Bronchus fibroblast of lung (primary cell): ENCODE measurements around a stretch of chr16.

DNA sequence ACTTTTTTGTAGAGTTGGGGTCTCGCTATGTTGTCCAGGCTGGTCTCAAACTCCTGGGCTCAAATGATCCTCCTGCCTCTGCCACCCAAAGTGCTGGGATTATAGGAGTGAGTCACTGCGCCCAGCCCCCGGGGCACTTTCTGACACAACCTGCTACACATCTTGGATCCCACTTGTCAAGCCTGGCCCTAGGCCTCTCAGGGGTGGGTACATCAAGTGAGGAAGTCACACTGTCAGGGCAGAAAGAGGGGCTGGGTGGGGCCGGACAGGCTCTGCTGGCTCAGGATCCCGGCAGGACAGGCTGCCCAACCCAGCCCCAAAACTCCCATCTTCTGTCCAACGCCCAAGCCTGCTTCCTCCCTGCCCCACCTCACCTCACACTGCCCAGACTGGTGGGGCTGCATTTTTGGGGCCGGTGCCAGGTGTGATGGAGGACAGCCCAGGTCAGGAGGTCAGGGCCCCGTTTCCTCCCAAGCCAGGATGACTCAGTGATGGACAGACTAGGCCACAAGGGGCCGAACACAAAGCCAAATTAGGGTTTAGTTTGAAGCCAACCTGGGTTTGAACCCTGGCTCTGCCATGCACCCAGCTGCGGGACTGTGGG lies 8.7 kb upstream of the PPL start:
- RAMPAGE, long total RNA, result no peak

- RAMPAGE, long total RNA, result no peak
These were observed 23.8 kb downstream of the SEC14L5 start for GRCh38 chr16:4981798-4982472.

GRCh38 chr16:5024782-5025459 lies 8.8 kb downstream of the NAGPA start:
- RAMPAGE, long total RNA, result no peak

GRCh38 chr16:5065268-5065781 lies 431 bp downstream of the C16orf89 start:
- RAMPAGE, long total RNA, result no peak

DNA sequence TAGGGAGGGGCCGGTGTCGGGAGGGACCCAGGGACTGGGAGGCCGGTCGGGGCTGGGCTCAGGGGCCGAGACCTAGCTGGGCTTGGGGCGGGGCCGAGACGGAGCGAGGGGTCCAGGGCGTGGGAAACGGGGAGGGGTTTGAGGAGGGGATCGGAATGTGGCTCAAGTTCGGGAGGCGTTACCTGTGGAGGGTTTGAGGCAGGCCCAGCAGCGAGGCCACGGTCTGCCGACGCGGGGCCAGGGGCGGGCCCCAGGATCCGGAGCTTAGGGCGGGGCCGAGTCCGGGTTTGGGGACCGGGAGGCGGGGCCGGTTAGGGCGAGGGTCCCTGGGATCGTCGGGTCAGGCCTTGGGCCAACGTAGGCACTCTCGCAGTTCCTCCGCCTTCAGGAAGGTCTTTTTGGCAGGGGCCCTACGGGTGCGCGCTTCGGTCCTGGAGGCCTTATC lies 839 bp upstream of the EEF2KMT start:
- RAMPAGE, long total RNA, result no peak

DNA sequence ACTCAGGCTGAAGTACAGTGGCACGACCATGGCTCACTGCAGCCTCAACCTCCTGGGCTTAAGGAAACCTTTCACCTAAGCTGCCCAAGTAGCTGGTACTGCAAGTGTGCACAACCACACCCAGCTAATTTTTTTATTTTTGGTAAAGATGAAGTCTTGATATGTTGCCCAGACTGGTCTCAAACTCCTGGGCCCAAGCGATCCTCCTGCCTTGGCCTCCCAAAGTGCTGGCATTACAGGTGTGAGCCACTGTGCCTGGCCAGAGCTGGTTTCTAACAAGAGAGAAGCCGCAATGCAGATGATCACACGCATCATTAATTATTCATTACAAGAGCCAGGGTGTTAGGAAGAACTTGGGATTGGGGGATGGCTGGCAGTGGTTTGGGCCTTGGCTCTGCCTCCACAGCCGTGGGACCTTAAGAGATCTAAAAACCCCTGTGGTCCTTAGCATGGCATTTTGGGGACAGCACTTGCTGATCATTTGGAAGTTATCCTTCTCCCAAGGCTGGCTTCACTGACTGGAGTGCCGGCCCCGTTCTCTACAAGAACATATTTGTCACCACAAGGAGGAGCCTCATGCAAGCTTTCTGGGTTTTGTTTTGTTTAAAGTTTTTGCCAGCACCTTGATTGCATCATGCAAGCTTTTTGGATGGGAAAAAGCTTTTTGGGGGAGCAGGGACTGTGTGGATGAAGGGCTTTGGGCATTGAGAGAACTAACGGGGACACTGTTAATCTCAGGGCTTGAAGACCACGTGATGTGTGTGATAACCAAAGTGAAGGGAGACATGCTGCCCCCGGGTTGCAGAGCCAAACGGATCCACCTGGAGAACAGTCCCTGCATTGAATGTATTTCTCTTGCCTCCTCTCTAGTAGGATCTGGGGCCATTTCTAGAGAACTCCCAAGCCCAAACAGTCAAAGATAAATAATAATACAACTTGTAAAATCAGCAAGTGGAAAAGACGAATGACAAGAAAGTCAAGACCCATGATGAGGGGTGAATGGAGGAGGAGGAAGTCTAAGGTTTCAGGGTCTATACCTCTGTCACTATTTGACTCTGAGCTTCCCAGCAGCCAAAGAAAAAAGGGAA lies 17.5 kb downstream of the TMEM114 start:
- RAMPAGE, long total RNA, result no peak

DNA sequence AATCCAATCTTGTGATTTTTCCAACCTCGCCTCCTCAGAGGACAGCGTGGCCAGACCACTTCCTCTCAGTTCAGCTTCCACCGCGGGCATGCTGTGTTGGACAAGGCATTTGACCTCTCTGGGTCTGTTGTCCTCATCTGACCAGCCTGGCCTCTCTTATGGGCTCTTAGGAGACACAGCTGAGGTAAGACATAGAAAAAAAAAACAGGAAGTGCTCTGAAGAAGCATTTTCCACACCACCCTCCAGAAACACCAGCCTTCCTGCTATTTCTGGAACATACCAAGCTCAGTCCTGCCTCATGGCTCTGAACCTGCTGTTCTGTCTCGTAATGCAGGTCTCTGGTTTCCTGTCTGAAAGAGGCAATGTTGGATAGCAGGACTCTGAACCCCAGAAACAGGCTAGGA lies 8.2 kb downstream of the TMEM114 start:
- RAMPAGE, long total RNA, result no peak

DNA sequence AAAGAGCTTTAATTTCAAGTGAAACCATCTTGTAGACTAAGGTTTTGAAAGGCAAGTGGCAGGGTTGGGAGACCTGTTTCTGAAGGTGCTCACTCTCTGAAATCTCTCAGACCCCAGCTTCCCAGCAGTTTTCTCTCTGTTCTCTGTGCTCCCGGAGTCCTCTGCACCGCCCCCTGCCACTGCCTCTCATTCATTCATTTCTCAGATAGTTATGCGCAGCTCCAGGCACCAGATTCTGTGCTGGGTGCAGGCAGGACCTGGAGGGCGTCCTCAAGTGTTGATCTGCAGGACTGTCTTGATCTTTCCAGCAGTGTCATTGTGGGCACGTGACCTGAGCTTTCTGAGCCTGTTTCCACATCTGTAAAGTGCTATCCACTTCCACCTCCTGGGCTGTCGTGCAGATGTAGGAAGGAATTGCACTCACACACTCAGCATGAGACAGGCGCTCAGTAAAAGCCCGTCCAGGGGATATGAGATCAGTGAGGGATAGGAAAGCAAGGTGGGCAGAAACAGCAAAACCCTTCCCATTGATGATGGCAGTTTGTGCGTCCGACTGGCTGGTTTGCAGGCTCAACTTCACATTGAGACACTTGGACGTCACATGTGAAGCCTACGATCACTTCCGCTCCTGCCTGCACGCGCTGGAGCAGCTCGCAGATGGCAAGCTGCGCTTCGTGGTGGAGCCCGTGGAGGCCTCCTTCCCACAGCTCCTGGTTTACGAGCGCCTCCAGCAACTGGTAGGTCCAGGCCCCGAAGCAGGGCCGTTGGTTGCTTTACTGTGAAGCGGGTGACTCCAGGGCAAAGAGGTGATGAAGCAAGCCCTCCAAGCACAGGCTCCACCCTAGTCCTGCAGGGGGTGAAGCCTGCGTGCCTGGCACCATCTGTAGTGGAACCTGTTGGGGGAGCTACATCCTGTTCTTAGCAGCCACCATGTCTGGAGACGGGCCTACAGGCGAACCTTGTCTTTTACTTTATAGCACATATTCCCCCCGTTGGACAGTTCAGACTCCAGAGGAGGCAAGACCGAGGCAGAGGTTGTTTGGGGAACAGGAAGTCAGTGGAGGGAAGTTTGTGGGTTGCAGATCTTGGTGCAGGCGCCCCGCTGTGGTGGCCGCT lies 22.8 kb downstream of the METTL22 start:
- RAMPAGE, long total RNA, result no peak

DNA sequence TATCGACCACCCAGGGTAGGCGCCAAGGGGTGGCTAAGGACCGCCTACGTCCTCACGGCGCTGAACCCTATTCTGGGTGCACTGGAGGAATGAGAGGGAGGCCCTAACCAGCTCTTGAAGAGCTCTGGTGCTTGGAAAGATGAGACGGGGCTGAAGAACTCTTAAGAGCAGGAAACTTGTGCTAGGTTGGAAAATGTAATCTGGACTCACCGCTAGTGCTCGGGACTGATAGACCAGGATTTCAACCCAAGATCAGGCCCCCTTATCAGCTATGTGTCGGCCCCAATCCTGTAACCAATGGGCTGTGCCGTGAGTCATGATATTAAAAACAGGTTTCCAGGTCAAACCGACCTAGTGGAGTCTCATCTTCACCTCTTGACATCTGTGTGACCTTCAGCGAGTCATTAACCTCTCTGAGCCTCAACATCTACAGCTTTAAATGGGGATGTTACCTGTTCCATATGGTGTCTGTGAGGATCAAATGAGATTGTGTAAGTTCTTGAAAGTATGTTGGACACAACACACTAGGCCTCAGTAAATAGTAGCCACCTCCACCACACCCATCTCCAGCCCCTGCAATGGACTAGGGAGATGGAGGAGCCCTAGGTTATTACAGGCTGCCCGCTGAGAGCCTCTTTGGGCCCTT lies 496 bp downstream of the PMM2 start:
- RAMPAGE, long total RNA, result no peak

DNA sequence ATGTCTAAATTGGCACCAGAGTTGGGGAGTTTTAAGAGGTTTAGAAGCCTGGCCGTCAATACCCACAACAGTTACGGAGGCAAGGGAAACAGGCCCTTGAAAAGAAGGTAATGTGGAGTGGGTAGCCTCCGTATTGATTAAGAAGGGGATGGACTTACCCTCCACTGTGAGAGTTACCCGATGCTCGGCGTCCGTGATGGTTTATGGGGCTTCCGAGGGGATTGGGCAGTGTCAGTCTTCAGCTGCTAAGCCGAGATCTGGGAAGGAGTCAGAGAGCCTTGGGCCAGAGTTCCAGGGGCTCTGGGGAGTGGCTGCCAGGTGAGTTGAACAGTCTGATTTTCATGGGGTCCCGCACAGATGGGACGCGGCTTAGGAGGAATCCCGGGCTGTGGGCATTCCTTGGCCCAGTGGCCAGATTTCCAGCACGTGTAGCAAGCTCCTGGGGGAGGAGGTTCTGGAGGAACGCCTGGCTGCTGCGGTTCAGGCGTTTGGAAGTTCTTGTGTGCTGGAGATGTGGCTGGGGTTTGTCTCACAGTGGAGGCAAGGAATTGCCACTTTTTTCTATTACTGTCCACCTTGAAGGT lies 32.7 kb downstream of the CARHSP1 start:
- RAMPAGE, long total RNA, result no peak

DNA sequence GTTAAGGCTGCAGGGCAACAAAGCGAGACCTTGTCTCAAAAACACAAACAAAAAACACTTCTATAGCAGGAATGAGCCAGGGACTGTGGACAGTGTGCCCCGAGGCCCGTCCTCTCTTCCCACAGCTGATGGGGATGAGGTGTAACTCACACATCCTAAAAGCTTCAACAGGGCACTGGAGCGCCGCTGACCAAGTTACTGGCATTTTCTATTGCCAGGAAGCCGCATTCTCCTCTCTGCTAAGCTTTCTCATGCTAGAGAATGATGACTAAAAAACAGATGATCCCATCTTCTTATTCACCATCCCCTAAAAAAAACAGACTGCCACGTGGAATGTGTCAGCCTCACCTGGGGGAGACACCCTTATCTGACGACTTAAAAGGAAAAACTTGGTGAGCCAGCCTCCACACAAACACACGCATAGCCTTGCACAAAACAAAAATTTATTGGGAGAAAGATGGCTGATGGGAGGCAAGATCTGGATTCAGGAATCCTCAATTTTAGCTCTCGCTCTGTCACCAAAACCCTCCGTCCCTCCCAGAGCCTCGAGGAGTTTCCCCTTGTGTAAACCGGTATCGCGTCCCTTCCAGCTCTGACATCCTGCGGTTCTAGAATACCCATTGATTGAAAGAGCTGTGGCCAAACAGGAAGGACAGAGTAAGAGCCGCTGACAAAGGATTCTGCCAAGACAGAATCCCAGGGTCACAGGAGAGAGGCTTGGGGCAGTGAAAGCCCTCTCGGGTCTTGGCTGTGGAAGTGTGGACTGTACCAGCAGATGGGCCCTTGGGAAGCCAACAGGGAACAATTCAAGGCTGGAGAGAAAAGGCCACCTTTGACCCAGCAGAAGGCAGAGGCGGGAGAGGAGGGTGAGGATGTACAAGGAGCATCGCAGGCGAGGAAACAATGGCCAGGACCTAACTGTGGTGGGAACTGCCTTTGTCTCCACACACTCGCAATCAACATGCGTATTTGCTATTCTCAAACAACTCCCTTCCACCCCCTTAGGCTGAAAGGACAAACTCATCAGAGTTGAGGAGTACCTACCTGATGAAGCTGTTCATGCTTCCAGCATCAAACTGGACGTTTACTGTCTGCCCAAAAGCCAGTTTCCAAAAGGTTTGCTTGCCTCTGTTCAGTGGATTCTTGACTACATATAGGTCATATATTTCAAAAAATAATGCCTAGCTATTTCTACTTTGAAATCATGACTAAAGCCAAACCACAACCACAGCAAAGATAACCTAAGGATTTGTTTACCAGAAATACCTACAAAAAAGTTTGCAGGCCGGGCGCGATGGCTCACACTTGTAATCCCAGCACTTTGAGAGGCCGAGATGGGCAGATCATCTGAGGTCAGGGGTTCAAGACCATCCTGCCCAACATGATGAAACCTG lies 15.8 kb downstream of the CARHSP1 start:
- RAMPAGE, long total RNA, result no peak

DNA sequence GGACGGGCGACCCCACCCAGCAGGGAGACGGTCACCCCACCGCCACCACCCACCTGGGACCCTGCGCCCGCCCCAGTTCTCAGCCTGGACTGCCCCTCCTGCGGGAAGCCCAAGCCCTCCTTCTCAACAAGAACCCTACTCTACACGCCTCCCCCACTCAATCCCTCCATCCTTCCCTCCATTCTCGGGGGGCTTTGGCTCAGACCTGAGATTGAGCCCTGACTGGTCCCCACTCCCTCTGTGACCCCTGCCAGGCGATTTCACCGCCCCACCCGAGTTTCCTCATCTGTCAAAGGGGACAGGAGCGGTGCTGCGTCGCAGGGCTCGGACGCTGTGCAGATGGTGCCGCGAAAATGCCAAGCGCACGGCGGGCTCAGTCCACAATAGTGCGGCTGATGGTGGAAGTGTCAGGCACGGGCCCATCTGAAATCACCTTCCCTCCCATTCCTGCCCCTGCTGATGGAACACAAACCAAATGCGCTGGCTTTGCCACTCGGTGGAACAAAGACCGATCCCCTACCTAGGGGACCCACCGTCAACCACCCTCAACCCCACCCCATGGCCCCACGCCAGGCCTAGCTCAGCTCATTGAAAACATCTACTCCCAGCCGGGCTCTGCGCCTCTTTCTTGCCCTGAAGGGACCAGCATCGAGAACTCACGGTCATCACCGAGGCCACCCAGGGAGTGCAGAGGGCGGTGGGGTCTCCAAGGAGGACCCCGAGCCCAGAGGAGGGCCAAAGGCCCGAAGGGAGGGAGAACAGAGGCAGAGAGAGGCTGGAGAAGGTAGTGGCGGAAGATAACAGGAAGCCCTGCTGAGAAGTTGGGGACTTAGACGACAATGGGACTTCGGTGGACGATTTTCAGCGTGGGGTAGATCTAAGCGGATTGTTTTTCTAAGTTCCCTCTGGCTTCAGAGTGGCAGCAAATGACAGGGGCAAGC lies 1.5 kb downstream of the CARHSP1 start:
- RAMPAGE, long total RNA, result no peak

- RAMPAGE, long total RNA, result no peak
These were observed 11.8 kb downstream of the USP7 start for GRCh38 chr16:8951892-8952267.

DNA sequence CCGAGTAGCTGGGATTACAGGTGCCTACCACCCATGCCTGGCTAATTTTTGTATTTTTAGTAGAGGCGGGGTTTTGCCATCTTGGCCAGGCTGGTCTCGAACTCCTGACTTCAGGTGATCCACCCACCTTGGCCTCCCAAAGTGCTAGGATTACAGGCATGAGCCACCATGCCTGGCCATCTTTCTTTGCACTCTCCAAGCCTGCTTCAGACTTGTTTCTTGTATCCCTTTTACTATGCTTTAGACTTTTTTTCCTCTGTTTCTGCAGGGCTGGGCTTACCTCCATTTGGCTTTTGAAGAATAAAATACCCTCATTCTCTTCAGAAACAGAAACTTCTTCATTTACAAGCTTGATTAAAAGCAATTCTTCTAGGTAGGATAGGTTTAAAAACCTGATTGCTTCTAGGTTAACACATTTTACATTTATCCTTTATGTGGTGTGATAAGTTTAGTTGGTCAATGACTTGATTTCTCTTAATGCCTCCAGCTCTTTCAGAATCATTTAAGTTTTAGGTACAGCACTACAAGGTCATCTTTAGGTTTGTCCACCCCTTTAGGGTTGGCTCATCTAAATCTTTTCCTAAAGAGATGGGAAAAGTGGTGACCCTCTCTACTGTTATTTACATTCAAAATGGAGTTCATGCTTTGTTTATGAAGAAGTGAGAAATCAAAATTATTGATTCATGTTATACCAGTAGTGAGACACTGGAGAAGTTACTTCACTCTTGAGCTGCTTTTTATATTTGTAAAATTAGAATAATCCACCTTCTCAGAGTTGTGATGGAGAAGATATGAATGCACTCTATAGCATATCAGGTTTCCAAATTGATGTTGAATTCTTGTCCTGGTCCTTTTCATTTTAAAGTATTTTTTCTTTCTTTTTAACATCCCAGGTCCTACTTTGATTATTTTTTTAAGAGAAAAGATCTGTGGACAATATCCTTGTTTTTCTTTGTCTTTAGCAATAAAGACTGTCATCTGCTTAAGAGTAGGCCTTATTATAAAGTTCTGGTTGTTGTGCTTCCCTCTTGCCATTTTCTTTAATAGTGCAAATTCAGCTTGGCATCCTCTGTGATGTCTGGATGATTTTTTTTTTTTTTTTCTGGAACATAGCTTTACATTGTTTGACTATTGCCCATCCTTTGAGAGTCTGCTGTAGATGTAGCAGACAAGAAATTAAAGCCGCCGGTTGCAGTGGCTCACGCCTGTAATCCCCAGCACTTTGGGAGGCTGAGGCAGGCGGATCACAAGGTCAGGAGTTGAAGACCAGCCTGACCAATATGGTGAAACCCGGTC lies 9.7 kb downstream of the HAPSTR1 start:
- RAMPAGE, long total RNA, result no peak

GRCh38 chr16:9101953-9102700 lies 10.7 kb downstream of the HAPSTR1 start:
- RAMPAGE, long total RNA, result no peak

DNA sequence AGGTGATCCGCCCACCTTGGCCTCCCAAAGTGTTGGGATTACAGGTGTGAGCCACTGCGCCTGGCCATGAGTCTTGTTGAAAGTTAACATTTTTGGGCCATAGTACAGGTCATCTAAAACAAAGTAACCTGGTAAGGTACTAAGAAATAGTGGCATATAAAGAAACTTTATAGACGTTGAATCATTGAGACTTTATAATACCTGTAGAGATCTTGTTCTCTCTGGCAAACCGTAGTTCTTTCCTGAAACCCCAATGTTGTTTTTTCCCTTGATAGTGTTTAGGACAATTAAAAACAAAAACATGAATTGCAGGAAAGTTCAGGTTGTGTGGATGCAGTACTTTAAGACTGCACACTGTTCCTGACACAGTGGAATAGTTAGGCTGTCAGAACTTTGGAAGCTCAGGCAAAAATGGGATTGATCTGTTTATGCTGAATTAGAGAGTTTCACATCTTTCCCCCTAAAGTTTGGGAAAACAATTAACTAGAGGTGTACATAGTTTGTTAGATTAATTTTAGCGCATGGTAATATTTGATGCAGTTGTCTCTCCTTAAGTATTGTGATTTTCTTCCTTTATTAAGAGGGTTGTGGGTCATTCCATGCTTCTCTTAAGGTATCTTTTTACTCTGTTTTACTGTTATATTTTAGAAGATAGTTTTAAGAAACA lies 13.0 kb downstream of the HAPSTR1 start:
- RAMPAGE, long total RNA, result no peak

GRCh38 chr16:9183673-9184013 lies 92.2 kb downstream of the HAPSTR1 start:
- RAMPAGE, long total RNA, result no peak

DNA sequence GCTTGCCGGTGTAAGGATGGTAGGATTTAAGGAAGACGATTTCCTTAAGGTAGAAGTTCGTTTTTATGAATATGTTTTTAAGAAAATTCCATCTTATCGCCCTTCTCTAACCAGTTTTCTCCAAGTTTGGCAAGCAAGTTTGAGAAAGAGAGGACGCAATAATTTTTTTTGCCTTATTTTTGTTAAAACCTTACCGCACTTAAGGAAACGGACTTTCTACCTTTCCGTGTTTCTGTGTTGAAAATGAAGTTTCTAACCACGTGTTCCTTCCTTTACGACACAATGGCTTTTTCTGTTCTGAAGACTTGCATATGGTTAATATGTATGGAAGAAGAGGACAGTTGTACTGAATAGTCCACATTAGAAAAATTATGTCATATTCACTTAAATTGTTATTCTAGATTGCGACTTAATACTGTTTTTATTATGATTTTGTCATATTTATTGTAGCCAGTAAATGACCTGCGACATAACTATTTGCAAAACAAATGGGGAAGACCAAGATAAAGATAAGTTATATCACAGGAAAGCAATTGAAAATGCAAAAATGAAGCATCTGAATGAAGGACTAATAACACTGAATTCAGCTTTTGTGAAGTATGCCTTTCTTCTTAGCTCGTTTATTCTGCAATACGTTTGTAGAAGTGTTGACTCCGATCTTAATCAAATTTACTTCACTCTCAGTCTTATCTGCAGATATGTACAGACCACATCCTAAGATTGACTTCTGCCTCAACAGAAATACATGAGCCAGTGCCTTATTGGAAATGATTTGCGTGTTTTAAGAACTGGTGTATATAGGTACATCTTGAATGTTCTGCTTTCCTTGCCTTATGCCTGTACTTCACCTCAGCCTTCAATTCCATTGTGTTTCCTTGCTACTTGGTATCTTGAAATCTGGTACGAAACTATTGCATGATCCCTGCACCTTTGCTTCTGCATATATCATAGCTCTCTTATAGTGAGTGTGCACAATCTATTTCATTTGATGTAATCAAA lies 1.1 kb downstream of the ATF7IP2 start:
- RAMPAGE, long total RNA, result no peak

DNA sequence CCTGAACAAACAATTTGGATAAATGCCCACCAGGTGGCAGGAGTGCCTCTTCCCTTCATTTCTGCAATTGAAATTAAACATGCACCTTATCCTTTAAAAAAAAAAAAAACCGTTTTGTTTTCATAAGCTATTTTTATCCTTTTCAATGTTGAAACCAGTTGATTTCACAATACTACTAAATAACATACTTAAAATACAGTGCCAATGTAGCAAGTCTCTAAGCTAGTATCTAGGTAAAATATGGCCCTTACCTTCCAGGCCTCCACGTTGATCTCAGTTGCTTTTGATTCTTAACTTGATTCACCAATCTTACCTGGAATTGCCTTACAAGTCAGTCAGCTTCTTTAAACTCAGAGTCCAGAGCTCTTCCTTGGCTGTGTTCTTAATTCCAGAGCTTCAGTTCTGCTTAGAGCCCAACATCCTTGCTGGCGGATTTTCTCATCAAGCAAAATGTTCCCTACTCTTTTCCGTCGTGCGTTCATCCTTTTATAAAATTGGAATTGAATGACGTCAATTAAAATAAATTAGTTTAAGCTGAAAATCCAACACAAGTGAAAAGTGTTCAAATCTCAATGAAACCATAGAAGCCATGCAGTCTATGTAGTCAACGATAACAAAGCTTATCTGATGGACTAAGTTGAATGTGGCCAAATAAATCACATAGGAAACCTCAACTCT lies 65.5 kb downstream of the EMP2 start:
- RAMPAGE, long total RNA, result no peak

DNA sequence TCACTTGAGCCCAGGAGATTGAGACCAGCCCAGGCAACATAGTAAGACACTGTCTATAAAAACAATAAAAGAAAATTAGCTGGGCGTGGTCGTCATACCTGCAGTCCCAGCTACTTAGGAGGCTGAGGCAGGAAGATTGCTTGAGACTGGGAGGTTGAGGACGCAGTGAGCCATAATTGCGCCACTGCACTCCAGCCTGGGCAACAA lies 32.7 kb downstream of the EMP2 start:
- RAMPAGE, long total RNA, result no peak